Measurements from ENCODE around the genes HGF and SEMA3D.

GRCh38 chr7:77931888-77932556 lies 133.8 kb upstream of the TMEM60 start:
- RRBS, result no CpG with 5 or more reads among the region's 7 CpGs

GRCh38 chr7:77990052-77990669 lies 191.9 kb upstream of the TMEM60 start:
- RRBS, result no CpG with 5 or more reads among the region's 6 CpGs

DNA sequence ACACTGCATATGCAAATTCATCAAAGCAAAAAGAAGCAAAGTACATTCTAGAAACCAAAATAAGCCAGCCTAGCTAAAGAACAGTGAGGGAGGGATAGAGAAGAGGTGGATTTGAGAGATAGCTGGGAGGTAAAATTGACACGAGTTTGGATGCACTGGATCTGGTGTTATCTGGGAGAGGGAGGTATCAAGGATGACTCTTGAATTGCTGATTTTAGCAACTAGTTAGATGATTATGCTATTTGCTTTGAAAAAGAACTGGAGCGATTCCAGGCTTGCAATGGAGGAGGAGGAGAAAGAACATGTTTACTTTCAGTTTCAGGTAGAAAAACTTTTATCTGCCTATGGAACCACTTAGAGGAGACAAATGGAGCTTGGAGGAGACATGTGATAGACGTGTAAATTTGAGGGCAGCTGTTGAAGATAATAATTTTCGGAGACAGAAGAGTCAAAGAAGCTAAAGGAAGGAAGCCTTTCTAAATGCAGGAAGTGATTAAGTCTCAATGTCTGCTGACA lies 56.6 kb upstream of the GNAI1 start:
- RRBS, result no CpG with 5 or more reads among the region's 4 CpGs

- RRBS, result no CpG with 5 or more reads among the region's 2 CpGs
Measured at GRCh38 chr7:80500294-80500914, 11.5 kb downstream of the GNAT3 start.

DNA sequence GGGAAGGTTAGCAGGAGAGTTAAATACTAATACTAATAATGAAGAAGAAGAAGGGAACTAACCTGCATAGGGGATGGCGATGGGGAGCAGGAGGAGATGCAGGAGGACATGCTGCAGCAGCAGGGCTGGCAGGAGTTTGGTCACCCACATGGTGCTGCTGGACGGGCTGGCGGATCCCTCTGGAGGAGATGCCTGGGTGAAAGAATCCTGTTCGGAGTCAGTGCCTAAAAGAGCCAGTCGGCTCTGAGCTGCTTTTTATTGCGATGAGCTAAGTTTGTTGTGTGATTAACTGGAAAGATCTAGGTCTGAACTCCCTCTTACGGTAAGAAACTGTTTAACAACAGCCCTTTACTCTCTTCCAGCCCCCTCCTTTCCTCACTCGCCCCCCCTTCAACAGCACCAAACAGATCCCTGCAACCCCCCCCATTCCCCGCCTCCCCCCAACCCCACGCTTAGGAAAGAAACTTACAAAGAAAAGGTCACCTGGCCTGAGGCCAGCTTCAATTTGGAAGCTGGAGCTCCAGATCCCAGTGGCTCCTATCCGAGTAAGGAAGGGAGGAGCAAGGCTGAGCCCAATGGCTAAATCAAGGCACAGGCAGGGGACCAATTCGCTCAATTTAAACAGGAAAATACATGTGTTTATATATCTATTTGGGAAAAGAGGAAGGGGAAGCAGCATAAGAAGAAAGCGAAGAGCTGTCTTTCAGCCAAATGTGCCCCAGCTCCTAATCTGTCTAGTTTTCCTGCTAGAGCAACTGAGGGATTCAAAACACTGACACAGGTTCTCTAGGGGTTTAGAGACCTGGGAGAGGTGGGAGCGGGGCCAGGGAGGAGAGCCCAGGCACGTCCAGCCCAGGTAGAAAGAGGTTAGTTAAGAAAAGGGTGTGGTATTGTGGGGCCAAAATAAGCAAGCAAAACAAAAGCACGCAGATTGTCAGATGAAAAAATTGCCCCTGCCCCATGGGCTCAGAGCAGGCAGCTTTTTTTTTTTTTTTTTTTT lies at the start of gene HGF:
HGF (minus strand) TSS at position 226 of the 1,000 bp plus-strand sequence.
- RRBS, result no CpG with 5 or more reads among the region's 16 CpGs

DNA sequence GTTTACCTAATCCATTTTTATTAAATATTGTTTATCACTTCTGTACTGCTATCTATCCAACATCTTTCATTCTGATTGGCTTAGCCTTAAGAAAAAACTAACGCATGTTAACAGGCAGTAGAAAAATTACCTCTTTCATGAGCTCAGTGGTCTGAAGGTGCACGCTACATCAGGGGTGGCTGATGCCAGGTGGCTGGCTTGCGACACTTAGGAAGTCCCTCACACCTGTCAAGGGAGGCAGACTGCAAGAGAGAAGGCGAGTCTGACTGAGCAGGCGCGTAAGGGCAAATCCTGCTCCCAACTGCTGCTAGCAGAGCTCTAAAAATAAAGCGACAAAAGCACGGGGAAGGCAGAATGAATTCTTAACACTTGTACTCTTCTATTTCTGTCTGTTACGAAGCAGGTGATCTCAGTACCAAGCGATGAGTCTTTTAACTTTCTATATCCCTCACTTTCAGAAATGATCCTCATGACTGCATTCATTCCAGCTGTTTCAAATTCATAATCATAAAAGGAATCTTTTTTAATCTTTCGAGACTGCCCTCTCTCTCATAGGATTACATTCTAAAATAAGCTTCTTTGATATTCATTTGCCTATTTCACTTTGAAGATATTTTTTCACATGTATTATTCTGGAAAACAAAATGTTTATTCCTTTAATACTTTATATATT lies 33.1 kb downstream of the CACNA2D1 start:
- RRBS, result no CpG with 5 or more reads among the region's 11 CpGs

DNA sequence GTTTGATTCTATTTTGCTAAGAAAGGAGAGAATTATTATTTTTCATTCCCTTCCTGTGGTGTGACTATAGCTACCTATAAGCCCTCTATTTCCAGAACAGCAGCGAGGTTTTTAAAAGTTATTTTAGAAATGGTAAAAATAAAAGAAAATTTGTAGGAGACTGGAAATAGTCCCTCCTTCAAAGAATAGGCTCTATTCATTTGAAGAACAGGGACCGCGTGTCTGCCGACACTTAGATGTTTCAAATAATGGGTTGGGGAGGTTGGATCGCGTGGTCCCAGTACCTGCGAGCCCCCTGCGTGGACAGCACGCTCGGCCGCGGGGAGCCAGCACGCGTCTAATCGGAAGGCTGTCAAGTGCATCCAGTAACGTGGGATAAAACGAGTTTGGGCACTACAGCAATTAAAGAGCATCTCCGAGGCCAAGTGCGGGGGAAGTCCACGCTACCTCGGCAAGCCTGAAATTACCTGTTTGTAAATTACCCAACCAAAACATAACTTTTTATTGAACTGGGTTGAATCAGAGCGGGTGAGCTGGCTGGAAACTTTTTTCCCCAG lies 1.0 kb downstream of the CACNA2D1 start:
- RRBS, result no CpG with 5 or more reads among the region's 22 CpGs

DNA sequence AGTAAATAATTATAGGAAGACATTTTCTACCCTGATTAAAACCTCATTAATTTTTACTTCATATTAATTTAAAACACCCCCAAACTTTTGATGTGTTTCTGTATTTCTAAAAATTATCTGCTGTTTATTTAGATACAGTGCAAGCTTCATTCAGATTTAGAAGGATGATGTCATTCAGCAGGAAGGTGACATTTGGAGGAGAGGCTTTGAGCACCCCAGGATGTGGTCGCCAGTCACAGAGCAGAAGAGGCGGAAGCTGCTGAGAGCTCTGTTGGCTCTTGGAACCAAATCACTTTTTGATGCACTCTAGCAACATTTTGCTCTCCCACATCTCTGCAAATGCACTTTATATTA lies 233.9 kb upstream of the CACNA2D1 start:
- RRBS, result no CpG with 5 or more reads among the region's 2 CpGs

DNA sequence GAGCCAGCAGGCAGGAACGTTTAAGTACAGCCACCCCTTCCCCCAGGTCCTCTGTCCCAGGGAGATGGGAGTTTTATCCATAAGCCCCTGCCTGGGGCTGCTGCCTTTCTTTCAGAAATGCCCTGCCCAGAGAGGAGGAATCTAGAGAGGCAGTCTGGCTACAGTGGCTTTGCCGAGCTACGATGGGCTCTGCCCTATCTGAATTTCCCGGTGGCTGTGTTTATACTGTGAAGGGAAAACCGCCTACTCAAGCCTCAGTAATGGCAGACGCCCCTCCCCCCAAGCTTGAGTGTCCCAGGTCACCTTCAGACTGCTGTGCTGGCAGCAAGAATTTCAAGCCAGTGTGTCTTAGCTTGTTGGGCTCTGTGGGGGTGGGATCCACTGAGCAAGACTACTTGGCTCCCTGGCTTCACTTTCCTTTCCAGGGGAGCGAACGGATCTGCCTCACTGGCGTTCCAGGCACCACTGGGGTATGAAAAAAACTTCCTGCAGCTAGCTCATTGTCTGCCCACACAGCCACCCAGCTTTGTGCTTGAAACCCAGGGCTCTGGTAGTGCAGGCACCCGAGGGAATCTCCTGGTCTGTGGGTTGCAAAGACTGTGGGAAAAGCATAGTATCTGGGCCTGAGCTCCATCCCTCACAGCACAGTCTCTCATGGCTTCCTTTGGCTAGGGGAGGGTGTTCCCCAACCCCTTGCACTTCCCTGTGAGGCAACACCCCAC lies 19.4 kb downstream of the SEMA3E start:
- RRBS, result no CpG with 5 or more reads among the region's 10 CpGs

DNA sequence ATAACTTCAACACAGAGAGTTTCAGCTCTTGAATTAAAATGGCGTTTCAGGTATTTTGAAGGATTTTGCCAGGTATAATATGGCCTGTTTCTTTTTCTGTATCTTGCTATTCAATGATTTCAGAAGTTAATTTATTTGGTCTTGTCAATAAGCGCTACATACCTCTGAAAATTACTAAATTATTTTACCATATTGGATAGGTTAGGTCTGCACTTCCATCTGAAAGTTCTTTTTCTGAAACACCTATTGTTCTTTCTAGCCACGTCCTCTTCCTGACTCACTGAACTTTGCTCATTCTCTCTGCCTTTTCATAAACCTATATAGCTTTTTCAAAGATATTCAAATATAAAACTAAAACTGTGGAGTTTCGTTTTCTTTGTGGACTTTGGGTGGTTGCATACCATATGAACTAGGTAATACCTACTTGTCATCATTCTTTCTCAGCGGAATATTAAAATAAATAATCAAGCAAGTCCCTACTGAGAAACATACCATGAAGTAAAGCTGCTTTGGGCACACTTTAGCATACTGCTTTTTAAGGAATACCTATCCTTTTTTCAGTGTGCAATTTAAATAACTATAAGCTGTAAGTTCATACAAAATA lies 136.0 kb downstream of the SEMA3A start:
- RRBS, result no CpG with 5 or more reads among the region's 5 CpGs

GRCh38 chr7:84149969-84151106 lies 44.3 kb downstream of the SEMA3A start:
- RRBS, result no CpG with 5 or more reads among the region's 32 CpGs

DNA sequence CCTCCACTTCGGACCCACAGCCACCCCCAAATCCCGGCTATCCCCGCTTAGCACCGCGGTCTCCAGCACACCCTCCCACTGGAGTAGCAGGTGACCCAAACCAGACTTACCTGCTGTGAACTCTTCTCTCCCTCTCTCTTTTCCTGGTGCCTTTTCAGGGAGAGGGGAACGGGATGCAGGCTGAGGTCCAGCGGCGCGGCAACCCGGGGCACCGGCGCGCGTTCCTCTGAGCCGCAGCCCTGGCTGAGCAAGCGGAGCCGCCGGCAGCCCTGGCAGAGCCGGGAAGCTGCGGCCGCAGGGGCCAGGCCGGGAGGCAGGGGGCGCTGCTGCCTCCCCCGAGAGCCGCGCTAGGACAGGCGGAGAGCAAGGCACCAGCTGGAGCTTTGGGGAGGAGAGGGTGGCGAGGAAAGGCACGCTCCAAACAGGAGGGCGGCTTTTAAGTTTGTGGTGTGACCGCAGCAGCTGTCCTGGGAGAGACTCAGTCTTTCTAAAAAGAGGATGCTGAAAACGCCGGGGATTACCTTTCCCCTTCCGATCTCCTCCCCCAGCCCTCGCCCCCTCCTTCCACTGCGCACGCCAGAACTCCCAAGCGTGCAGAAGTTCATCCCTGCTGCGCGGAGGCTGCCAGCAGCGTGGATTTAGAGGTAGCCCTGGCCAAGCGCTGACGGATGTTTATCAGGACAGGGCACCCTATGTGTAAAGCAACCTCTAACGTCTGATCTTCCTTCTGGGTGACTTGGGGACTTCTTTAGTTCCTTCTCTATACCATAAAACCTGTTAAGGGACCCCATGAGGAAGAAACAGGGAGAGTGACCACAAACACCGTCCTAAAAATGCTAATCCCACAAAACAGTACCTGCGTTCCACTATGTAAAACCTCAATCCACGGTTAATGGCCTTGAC lies at the start of gene SEMA3D:
SEMA3D (minus strand) TSS at position 489 of the 903 bp plus-strand sequence.
- RRBS, result 4% methylated on average over 10 of the region's 47 CpGs

DNA sequence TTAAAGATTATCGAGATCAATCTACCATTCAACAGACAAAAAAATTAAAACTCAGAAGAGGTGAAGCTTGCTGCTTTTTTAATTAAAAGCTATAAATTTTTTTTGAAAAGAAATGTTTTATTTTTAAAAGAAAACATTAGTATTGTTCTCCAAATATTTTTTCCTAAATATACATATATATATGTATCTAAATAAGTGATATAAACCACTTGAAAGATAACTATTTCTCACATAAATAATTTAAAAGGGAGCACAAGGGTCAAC lies 78.8 kb upstream of the SEMA3D start:
- RRBS, result no CpG with 5 or more reads among the region's 1 CpG

GRCh38 chr7:85529052-85529628 lies 342.3 kb upstream of the SEMA3D start:
- RRBS, result no CpG with 5 or more reads among the region's 4 CpGs

DNA sequence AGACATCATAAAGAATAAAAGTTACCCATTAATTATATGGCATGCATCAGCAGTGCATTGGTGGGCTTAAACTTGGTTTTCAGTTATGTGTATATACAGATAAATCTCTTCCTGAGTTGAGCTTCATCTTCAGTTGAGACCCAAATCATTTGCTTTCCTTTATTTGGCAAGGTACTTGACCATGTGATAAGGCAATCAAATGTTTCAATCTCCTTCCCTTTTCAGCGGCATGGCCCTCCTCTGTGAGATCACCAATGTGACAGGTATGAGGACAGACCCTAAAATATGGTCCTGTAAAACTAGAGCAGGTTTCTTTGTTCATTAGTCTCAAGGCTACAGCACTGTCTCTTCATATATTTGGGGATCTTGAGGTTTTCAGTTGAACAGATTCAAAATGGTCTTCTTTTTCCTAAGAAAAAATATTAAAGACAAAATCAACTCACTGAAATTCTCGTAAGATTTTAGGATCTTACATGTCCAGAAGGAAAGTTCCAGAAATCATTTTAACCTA lies 179.3 kb downstream of the ELAPOR2 start:
- RRBS, result no CpG with 5 or more reads among the region's 2 CpGs

- RRBS, result 1% methylated on average over 12 of the region's 35 CpGs
Measured at GRCh38 chr7:87058456-87059466, 693 bp downstream of the ELAPOR2 start.

DNA sequence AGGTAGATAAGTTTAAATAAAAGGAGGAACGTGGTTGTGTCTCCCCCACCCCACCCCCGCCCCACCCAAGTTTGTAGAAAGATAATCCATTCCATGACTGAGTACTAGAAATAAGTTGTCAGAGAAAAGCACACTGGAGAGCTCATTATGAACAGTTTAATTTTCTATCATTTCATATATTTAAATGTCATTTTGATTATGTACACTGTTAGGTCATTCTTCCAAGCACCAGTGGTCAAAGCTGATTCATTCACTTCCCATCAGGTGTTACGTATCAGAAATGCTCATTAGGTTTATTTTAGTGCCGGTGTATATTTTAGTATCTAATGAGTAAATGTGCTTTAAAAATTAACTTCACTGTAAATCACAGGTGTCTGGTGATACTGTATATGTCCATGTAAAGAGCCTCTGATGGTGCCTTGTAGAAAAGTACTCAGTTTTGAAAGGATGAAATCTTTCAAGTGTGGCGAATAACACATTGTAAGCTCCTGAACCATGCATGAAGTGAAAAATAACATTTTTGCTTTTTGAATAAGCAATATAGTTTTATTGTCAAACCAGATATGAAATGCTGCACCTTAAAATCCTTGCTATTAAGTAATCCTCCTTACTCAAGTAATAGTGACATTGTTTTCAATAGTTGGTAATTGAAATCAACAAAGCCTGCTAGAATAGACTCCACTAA lies 3.6 kb downstream of the DMTF1 start:
- RRBS, result no CpG with 5 or more reads among the region's 5 CpGs

DNA sequence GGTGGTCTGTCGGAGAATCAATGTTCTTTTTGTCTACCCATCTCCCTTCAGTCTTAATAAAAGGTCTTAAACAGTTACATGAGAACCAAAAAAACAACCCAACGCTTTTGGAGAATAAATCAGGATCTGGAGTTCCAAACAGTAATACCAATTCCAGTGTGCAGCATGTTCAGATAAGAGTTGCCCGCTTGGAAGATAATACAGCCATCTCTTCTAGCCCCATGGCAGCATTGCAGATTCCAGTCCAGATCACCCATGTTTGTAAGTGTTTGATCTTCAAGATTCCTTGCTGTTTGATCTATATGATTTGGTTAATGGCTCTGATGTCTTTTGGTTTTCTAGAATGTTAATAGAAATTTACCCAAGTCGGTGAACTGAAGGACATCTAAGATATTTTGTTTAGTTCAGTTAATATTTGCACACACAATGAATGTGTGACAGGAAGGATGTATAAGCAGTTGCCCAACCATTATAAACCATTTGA lies 31.4 kb downstream of the TMEM243 start:
- RRBS, result no CpG with 5 or more reads among the region's 4 CpGs

DNA sequence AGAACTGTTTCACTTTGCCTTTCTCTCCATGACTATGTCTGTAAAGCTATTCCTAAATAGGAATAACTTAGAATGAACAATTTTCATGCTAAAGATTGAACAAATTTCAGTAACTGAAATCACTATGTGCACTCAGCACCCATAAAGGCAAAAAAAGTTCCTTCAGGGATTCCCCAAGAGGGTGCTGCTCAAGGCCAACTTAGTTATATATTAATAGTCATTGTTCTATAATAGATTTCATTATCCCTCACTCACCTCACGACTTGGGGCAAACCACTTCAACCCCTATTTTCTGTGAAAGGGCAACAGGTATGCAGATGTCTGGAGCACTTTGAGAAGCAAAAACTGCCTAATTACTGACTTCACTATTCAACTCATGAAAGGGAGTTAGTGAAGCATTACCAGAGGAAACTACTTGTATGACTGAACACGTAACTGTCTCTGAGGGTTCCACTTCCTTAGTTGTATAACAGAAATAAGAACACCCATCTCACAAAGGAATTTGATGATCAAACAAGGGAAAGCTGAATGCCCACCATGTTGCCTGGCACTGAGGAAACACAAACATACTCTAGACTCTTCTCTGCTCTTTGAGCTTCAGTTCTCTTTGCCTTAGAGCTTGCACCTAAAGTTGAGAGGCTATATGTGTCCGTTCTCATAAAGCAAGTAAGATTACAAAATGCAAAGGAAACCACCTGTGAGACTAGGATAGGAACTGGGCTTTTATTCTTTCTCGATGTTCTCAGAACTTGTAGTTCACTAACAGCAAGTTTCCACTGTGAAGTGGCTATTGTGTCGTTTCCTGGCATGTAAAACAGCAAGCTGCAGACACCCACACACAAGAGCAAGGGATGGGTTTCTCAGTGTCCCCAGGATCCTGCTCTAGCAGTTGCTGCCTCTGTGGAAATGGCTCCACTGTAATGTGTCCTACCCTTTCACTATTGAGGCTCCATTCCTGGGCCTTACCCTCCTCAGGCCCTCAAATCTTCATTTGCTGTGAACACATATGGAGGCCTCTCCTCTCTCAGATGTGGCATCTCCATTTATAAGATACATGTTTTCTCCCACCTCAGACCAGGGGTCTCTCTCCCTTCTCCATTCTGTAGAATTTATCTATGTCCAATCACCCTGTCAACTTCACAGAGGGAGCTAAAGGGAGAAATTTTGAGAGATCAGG lies 2.7 kb downstream of the TMEM243 start:
- RRBS, result no CpG with 5 or more reads among the region's 5 CpGs